Tibial artery (tissue), 1 donor: ENCODE results near the genes CLDN5, DGCR8 and MED15.

GRCh38 chr22:19120693-19121349 is 1.4 kb downstream of the DGCR2 start:
- PRO-cap, result no peak

GRCh38 chr22:19174178-19175262 is 4.0 kb downstream of the SLC25A1 start:
- PRO-cap, result no peak

GRCh38 chr22:19330968-19332066 is 39.8 kb upstream of the CLTCL1 start:
- PRO-cap, result no peak

DNA sequence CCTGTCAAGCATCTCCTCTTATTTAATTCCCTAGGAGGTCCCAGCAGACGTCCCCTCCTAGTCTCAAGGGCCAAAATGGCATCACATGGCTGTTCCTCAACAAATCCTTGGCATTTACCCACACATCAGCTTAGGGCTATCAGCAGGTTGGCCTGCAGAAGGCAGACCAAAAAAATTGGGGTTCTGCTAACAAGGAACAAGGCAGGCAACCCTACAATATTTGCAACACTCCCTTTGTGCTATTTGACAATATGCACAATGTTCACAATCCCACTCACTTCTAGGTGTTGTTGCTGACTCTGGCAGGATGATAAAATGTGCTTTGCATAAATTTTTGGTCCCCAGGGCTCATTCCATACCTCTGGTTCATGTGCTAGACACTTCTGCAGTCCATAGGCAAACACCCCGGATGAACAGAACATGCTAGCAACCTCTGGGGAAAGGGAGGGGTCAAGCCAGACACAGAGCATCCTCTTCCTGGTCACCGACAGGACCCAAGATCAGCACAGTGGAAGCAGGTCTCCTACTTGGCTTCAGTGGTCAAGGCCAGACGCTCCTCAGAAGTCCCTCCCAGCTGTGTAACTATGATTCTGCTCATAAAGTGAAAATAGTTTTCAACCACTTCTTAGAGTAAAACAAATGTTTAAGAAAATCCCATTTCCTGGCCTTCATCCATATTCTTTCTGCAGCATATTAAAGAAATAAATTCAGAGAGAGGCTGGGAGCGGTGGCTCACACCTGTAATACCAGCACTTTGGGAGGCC is 6.4 kb downstream of the HIRA start:
- PRO-cap, result no peak

GRCh38 chr22:19443693-19444632 is 3.5 kb downstream of the C22orf39 start:
- PRO-cap, result no peak

GRCh38 chr22:19524314-19525114 is at the start of gene CLDN5:
Gene CLDN5, minus strand, starts transcription at chr22:19524410.
- PRO-cap, result bidirectional peak, plus-strand start at chr22:19524655, minus-strand start at chr22:19524401

DNA sequence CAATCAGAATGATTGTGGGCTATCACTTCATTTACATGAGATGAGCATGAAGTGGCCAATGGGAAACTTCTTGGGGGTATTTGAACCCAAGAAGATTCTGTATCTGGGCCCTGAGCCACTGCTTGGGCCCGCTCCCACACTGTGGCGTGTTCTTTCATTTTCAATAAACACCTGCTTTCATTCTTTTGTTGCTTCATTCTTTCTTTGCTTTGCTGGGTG is 79.7 kb upstream of the CLDN5 start:
- PRO-cap, result no peak

DNA sequence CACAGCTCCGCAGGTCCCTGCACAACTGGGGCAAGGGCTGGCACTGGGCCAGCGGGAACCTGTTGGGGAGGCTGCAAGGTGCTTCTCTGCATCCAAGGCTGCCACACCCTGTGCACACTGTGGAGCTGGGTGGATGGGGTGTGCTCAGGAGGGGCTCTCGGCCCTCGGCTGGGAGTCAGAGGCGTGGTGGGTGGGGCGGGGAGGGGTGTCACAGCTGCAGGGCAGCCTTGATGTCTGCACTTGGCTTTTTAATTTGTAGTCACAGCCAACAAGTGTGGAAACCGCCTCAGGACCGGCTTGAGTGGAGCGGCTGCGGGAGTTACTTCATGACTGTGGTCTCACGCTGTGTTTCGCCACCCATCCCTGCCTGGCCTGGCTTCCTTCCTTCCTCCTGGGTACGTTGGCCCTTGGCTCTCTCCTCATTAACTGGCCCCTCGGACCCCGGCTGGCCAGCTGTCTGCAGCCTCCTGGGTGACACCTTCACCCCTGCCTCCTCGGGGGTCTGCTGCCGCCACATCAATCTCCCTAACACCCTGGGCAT is 26.3 kb upstream of the SEPTIN5 start:
- PRO-cap, result no peak

GRCh38 chr22:19892531-19892856 is 37.8 kb upstream of the GNB1L start:
- PRO-cap, result no peak

- PRO-cap, result no peak
These were observed 22.4 kb upstream of the TXNRD2 start for GRCh38 chr22:19963877-19964490.

- PRO-cap, result no peak
These were observed 27.8 kb upstream of the TXNRD2 start for GRCh38 chr22:19969065-19970258.

DNA sequence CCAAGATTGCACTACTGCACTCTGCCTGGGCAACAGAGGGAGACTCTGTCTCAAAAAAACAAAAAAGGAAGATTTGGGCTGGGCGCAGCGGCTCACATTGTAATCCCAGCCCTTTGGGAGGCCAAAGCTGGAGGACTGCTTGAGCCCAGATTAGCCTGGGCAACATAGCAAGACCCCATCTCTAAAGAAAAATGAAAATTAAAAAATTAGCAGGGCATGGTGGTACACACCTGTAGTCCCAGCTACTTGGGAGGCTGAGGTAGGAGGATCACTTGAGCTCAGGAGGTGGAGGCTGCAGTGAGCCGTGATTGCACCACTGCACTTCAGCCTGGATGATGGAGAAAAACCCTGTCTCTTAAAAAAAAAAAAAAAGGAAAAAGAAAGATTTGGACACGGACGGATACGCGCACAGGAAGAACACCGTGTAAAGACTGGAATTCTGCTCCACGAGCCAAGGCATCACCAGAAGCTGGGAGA is 12.6 kb upstream of the DGCR8 start:
- PRO-cap, result no peak

DNA sequence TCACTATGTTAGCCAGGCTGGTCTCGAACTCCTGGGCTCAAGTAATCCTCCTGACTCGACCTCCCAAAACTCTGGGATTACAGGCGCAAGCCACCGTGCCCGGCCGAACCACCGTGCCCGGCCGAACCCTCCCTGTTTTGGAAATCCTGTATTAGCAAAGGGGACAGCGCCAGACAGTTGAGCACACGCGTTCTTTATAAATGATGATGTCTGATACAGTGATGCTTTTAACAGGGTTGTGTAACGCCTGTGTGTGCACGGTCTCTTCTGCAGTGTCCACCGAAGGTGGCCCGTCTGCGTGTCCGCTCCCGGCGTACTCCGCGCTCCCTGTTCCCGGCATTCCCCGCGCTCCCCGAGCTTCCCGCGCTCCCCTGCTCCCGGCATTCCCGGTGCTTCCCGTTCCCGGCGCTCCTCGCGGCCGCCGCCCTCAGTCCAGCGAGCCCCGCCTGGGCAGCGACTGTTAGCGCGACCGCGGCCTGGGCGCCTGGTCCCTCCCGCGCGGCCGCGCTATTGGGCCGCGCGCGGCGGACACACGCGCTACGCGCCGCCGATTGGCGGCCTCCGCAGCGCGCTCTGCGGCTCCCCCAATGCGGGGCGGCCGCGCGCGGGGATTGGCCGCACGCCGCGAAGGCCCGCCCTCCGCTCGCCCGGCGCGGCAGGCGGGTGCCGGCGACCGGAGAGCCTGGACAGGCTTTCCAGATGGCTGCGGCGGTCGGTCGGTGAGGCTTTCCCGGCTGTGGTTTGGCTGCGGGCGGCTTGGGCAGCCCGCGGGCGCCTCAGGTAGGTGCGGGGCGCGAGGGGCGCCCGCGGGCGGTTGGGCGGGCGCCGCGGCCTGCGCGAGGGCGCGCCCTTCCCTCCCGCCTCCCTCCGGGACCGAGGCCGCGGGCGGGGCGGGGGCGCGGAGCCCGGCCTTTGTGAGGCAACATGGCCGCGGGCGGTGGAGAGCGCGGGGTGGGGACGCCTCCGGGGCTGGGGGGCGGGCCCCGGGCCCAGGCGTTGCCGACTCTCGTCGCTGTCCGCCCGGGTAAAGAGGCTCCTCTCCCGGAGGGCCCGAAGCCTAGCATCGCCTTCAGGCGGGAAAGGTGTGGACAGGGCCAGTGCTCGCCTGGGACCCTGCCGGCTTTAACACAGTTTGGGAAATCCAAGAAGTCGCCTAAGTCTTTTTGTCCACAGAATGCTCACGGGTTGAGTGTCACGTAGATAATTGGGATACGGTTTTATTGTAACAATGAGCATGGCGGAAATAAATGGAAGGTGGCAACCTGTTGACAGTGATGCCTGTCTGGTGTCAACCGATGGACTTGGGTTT is at the start of gene DGCR8:
DGCR8 (plus strand) TSS at position 638 of the 1,309 bp plus-strand sequence.
- PRO-cap, result bidirectional peak, plus-strand start at position 658 of the sequence, minus-strand start at position 329 of the sequence

DNA sequence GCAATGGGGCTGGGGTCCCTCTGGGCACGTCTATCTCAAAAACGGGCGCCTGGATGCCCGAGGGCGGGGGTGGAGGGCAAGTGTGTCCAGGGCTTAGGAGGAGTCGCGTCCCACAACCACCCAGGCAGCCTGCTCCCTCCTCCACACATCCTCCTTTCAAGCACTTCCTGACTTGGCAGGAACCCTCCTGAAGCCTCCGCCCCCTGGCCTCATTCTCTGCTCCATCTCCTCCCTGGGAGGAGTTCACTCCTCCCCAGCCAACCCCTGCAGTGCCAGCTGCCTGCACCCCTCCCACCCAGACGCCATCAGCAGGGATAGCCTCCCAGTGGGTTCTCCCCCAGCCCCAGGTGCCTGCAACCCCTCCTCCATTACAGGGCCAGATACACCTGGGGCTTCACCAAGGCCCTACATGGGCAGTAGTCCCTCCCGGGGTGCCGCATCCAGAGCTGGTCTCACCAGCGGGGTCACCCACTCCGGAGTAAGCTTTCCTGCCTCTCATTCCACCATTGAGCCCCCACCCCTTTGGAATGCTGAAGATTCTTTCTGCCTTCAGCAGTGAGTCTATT is 24.5 kb downstream of the RTN4R start:
- PRO-cap, result no peak

- PRO-cap, result no peak
These were observed 18.9 kb upstream of the RTN4R start for GRCh38 chr22:20286953-20287565.

DNA sequence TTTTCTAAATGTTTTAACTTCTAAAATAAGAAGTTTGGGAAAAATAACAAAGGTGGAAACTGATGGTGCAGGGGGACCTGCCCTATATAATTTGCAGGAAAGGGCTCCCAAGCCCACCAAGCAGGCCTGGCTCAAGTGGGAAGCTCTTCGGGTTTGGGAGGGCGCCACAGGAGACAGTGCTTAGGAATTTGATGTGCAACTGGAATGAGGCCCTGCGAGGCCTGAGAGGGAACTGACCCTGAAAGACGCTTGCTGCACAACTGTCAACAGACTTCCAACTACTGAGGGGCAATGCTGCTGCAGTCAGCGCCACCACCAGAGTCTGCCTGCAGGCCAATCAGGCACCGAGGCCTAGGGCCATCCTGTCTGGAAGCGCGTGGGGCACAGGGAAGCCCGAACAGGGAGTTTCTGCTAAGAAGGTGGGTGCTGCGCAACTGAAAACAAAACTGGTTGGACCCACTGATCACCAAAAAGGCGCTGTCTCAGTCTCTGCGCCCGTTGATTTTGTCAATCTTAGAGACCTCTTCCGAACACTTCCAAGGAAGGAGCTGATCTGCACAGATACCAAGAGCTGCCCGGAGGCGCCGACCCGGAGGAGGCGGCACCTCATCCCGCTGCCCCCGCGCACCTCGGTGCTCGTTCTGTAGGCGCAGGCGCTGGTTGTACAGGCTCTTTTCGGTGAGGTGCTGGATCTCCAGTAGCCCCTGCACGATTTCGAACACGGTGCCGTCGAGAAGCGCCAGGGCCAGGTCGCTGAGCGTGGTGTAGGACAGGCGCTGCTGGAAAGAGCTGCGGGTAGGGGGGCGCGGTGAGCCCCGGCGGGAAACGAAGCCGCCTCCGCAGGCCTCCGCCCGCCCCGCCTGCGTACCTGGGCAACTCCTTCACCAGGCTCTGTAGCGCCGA is 598 bp downstream of the DGCR6L start:
- PRO-cap, result no peak

- PRO-cap, result no peak
These were observed 25.9 kb upstream of the SCARF2 start for GRCh38 chr22:20463390-20464094.

DNA sequence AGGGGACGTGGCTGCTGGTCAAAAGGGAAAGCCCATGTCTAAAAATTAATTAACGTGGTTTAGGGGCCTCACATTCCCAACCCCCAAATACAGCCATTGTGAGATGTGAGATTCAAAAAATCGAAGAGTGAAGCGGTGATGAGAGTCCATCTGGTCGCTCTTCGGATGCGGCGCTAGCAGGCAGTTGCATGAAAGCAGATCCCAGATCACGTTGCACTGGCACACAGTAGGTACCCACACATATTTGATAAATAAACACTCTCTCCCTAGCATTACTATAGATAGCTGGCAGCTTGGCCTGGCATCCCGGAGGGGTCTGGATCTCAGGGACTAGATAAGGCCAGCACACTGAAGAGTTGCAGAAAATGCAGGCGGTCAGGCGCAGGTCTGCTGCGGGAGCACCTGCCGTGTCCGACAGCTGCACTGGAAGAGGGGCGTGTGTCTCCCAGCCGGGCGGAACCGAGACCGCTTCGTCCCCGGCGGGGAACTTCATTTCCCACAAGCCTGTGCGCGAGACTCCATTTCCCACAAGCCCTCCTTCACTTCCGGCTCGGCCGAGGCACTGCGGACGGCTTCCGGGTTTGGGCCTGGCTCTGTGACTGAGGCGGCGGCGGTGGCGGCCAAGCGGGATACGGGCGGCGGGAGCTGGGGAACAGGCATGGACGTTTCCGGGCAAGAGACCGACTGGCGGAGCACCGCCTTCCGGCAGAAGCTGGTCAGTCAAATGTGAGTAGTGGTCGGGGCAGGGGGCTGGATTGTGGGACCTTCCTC is at the start of gene MED15:
MED15 (plus strand) TSS at position 590 of the 771 bp plus-strand sequence.
- PRO-cap, result bidirectional peak, plus-strand start at position 602 of the sequence, minus-strand start at position 490 of the sequence

GRCh38 chr22:20550768-20551902 is 43.7 kb downstream of the MED15 start:
- PRO-cap, result bidirectional peak, plus-strand start at chr22:20551642, minus-strand start at chr22:20551566

- PRO-cap, result no peak
These were observed 75.6 kb downstream of the MED15 start for GRCh38 chr22:20582616-20583713.